ENCODE results near the gene SEC24A.

- PRO-cap = no peak
These were observed 89.4 kb downstream of the FSTL4 start for GRCh38 chr5:133522884-133523451.

- PRO-cap = no peak
These were observed 123.6 kb downstream of the C5orf15 start for GRCh38 chr5:133844932-133845214.

DNA sequence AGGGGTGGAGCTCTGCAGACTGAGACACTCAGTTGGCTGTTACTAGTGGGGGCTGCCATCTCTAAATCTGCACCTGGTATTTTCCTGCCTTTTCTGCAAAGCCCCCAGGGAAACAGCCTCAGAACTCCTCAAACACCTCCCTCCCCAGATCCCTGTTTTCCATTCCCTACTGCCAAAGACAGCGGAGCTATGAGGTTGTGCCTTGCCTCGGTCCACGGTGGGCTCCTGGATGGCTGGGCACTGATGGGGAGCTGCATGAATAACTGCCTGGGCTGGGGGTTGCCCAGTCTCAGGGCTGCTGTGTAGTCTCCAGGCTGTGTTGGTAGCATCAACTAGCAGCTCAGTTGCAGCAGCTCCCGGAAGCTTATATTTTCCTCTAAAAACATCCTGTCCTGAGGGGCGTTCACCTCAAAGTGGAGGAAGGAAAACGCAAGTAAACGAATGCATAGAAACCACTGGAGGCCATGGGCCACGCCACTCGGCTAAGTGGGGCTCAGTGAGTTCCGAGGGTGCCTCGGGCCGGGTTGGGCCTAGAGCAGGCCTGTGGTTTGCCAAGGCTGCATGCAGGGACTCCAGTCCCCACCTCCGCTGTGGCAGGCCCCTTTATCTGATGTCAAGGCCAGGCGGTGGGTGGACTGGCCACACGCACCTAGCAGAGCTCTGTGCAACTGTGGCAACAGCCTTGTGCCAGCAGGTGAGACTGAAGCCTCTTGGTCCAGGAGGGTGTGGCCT lies 14.9 kb downstream of the TCF7 start:
- PRO-cap = no peak

- PRO-cap = no peak
These were observed 24.8 kb downstream of the SKP1 start for GRCh38 chr5:134151488-134152740.

DNA sequence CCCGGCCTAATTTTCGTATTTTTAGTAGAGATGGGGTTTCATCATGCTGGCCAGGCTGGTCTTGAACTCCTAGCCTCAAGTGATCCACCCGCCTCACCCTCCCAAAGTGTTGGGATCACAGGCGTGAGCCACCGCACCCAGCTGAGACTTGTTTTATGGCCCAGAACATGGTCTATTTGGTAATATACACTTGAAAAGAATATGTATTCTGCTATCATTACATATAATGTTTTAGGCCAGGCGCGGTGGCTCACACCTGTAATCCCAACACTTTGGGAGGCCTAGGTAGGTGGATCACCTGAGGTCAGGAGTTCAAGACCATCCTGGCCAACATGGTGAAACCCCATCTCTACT lies 16.9 kb downstream of the SKP1 start:
- PRO-cap = no peak

DNA sequence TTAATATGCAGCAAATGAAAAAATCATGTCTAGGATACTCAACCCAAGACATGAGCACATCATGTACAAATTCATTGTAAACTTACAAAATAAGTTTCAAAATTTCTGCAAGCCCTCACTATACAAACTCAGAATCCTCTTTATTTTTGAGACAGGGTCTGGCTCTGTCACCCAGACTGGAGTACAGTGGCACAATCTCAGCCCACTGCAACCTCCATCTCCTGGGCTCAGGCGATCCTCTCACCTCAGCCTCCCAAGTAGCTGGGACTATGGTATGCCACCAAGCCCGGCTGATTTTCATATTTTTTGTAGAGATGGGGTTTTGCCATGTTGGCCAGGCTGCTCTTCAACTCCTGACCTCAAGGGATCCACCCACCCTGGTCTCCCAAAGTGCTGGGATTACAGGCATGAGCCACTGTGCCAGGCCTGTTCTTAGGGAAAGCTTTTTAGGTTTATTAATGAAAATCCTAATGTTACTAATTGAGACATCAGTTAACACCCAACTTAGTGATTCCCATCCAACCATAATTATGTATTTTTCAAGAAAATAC lies 18.4 kb upstream of the SKP1 start:
- PRO-cap = no peak

- PRO-cap = no peak
These were observed 1.5 kb downstream of the UBE2B start for GRCh38 chr5:134372926-134373230.

DNA sequence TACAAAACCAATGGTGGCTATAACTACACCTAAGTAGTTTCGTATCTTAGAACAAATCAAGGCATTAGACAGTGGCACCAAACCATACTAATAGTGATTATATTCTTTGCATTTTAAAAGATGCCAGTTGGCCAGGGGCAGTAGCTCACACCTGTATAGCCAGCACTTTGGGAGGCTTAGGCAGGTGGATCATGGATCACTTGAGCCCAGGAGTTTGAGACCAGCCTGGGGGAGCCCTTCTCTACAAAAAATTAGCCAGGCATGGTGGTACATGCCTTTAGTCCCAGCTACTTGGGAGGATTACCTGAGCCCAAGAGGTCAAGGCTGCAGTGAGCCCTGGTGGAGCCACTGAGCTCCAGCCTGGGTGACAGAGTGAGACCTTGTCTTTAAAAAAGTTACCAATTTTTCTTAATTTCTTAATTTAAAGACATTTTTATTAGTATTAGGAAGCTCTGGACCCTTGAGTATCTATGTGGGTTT lies 6.5 kb downstream of the UBE2B start:
- PRO-cap = no peak

- PRO-cap = no peak
These were observed 25.5 kb upstream of the CDKN2AIPNL start for GRCh38 chr5:134437334-134437485.

GRCh38 chr5:134446863-134447372 lies 35.2 kb upstream of the CDKN2AIPNL start:
- PRO-cap = no peak

GRCh38 chr5:134512641-134513006 lies 12.8 kb upstream of the JADE2 start:
- PRO-cap = no peak

- PRO-cap = no peak
These were observed 35.0 kb downstream of the JADE2 start for GRCh38 chr5:134560387-134561048.

GRCh38 chr5:134566130-134566618 lies 40.7 kb downstream of the JADE2 start:
- PRO-cap = no peak

DNA sequence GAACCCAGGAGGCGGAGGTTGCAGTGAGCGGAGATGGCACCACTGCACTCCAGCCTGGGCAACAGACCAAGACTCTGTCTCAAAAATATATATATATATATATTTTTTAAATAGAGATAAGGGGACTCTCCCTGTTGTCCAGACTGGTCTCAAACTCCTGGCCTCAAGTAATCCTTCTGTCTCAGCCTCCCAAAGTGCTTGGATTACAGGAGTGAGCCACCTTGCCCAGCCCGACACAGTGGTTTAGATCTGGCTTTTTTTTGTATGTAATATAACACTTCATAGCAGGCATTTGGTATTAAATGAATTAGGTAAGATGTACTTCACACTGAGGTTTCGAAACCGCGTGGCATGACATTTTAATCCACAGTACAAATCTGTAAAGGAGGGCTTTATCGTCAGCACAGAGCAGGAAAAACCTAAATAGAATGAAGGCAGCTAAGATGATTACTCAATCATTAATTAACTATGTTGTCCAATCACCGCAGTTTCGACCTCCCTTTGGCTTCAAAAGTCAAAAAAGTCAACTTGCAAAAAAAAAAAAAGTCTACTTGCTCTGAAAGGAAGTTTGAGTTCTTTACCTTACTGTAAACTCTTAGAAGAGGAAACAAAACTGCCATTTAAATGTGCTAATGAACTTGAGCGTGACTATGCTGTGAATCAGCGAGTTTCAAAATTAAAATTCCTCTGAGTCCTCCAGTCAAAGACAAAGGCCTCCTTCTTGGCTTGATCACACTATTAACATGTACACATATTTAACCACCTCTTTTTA lies 864 bp upstream of the SEC24A start:
- PRO-cap = no peak

- PRO-cap = bidirectional peak, plus-strand start at chr5:134648597, minus-strand start at chr5:134648495; bidirectional peak, plus-strand start at chr5:134648688, minus-strand start at chr5:134648660; bidirectional peak, plus-strand start at chr5:134648785, minus-strand start at chr5:134648740
These were observed at the start of gene SEC24A for GRCh38 chr5:134648307-134648962. SEC24A (plus strand) TSS chr5:134648785.

DNA sequence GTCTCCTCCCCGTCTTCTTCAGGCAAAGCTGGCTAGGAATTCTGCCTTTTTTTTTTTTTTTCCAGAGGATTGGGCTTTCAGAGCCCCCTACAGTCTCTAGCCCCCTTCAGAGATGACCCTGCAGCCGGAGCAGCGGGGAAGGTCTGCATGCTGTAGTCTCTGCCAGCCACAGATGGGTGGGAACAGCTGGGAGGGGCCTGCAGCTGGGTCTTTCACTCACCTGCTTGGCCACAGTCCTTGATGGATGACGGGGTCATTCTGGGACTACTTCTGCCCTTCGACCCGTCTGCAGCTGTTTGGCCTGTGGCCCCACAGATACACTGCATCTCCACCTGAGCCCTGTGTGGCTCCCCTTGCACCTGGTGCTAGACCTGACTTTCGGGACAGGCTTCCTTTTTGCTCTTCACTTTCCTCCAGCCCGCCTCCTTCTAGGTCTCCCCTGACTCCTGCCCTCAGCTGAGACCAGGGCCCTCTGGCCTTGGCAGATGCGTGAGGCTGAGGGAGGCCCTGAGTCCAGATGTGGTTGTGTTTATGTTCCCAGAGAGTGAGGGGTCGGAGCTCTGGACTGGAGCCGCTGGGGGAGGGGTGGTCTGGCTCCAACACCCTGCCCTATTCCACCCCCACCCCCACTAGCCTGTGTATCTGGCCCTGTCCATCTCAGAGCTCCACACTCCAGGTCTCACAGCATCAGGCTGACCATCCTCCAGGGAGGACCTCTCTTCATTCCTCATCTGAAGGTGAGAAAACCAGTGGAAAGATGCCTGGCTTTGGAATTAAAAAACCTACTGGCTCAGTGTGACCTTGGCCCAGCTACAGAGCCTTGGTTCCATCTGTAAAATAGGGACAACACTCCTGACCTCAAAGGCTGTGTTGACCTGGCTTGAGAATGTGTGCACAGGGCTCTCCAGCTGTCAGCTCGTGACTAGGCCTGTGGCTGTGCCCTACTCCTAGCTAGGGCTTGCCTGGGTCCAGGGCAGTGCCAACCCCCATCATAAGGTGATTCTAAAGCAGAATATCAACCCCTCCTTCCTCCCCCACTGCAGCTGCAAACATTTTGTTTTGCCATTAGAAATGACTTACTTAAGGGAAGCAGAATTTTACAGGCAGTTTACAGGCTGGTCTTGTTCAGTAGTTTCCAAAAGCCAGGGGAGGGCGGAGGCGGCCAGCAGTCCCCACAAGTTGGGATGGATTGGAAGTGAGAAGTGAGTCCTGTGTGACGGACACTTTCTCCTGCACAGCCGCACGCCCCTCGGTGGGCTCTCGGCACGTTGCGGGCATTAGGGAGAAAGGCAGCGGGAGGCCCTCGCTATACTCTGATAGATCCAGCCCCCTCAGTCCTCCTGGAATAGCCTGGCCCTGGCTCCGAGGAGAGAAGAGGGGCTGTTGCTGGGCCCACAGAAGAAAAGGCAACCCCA lies 7.6 kb downstream of the PITX1 start:
- PRO-cap = no peak

GRCh38 chr5:135112410-135112909 lies 78.4 kb upstream of the PITX1 start:
- PRO-cap = no peak

DNA sequence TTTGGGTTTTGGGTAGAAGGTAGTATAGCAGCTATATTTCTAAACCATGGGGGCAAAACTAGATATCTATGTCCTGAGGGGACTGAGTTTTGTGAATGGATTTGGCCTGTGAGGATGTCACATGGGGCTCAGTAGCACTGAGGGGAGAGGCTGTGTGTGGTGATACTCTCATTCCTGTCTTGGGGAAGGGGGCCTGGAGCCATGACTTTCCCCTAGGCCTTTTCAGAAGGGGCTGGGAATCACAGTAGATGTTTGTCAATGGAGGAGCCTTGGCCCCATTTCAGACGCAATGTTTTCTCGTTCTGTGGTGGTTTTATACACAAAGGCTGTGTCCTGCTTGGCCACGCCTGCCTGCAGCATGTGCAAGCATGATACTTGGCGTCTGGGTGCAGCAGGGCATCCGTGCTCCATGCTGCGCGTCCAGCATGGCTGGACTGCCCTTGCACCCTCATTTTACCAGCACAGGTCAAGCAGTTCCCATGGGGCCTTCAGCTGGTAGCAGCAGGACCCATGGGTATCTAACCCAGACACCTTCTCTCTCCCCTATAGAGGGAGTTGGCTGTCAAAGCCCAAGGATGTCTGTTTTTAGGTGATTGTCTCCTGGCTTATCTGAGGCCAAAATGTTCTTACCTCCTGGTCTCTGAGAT lies 158.2 kb upstream of the PITX1 start:
- PRO-cap = no peak

DNA sequence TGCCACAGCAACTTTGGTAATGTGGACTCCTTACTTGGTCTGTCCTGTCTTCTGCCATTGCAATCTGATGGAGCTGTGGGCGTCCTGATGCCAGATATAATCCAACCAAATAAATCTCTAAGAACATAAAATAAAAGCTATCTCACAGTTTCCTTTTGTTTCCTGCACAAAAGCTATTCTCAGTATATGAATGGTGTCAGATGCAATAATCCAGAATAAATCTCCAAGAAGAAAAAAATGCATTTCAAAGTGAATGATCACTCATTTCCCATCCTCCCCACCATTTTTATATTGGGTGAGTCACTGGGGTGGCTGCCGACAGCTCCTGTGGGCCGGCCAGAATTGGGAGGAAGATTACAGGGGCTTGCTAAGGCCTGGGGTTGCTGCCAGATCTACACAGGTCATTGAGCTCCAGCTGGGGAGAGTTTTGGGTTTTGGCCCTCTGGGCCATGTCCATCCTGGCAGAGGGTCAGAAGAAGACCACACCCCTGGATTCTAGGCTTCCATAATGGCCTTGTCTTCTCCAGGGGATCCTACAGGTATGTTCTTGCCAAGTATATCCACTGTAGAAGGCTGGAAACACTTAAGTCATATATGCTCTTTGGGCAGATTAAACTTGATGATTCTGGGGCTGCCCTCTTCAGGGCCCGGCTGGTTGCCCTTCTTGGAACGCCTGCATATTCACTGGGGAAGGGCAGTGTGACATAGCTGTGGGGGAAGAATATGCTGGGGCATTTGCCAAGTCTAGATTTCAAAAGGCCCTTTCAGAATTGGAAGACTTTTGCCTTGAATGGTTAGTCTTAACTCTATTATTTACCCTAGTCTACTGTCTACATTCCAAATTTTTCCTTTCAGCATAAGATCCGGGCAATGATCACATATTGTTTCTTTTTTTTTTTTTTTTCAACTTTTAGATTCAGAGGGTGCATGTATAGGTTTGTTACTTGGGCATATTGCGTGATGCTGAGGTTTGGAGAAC lies 161.0 kb upstream of the PITX1 start:
- PRO-cap = no peak

DNA sequence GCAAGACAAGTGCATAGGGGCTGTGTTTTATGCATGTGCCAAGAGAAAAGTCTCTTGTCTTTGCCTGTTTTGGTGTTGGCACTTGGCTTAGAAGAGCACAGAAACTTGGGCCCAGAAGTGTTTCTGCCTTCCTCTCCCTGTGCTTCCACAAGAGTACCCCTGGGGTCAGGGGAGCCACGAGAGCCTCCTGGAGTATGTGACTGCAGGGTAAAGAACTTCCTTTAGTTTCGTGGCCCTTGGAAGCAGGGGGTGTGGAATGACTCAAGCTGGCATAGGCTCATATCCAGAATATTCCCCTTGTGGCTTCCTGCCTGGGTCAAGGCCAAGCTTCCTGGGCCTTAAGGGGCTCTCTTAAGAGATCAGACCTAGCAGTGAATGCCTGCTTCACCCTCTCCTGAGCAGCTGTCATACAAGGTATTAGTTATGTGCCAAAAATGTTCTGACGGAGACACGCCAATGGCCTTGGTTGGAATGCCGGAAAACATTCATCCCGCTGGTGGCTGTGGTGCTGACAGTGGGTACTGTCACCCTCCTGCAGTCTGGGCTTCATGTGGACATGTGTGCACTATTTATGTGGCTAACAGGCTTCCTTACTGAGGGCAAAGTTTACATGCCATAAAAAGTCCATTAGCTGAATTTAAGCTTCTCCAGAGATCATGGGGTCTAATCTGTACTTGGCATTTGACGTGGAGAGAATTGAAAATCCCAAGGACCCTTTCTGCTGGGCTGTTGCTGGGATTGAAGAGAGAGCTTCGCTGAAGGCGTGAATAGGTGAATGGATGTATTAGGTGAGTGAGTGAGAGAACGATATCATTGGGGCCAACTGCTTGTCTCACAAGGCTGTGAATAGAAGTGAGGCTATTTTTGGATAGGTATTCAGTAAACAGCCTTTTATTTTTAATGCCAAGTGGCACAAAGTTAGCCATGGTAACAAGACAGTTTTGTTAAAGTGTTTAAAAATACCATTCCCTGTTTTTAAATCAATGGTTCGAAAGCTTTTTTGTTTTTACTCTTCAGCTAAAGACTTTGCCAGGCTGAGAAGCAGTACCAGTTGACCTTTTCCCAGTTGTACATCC lies 156.8 kb downstream of the MACROH2A1 start:
- PRO-cap = no peak

Data from neural crest cell (in vitro differentiated cells).